Tibial artery (tissue), 1 donor: Measurements from ENCODE around the gene ZNF367.

DNA sequence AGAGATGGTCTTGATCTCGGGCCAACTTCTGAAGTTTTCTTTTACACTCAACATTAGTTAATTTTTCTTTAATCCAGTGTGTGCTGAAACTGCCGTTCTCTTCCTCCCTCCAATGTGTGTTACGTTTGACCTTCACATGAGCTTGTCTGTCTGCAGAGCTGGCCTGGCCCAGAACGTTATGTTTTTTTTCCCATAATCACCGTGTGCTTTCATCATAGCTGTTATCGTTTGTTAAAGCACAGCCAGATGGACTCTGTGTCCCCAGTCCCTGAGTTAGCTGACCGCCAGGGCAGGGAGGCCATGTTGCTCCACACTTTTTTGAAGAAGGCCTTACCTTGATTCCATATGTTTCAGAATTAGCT is 55.8 kb downstream of the HSD17B3 start:
- PRO-cap = no peak

GRCh38 chr9:96418029-96418796 is at the start of gene ZNF367:
TSS of gene ZNF367 (minus strand) at chr9:96418370.
- PRO-cap = bidirectional peak, plus-strand start at chr9:96418316, minus-strand start at chr9:96418153; bidirectional peak, plus-strand start at chr9:96418597, minus-strand start at chr9:96418386; bidirectional peak, plus-strand start at chr9:96418825, minus-strand start at chr9:96418674

DNA sequence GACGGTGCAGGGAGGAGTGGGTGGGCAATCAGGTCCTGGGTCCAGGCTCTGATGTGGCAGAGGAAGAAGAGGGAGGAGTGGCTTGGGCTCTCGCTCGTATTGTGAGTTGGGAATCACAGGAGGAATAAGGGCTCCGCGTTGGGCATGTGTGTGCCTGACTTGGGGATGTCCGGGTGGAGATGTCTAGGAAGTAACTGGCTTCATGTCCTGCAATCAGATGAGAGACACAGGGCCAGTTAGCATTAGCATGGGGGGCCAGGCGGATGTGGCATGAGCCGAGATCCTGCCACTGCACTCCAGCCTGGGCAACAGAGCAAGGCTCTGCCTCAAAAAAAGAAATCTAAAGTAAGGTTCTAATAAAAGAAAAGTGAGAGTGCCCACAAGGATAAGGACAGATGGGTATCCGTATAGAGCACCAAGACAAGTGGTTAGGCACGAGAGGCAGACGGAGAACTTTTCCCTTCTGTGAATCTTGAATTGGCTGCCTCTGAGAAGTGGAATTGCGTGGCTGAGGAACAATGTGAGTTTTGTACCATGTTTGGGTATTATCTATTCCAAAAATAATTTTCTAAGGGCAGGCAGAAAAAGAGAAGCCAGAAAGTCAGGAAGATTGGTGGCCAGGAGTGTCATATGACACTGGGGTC is 14.2 kb downstream of the HABP4 start:
- PRO-cap = no peak

DNA sequence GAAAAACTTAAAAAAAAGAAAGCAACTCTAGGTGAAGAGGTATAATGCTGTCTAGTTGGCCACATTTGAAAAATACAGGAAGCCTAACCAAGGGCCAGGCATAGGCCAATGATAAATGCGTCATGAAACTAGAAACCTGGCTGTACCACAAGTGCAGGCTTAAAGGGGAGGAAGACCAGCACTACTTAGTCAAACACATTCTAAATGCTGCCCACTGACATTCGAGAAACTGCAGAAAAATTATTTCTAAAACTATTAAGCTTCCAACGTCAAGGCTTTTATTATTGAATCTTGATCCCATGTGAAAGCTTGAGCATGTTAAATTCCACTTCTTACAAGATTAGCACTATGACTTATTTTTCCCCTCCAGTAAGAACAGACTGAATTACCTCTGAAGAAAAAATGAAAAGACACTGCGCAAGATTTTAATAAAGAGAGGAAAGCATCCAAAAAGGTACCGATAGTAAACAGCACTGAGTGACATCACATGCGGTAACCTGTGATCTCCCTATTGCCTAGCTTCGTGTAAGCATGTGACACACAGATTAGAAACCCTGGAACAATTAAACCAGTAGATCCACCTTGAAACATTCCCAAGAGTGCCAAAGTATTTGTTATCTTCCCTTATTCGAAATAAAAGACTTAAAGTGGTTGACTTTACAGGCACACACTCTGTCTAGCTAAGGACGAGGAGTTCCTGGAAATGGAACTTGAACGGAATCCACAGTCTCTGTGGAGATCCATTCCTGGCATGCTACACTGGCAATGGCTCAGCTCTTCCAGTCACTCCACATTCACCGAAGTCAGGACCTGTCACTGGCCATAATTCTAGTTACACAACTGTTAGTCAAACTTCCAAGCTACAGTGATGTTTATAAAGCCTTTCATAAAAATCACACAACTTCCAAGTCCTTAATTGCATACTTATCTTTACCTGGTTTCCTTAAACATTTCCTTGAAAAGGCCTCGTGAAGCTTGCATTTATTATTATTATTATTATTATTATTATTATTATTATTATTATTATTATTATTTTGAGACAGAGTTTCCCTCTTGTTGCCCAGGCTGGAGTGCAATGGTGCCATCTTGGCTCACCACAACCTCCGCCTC is 15.9 kb downstream of the CDC14B start:
- PRO-cap = no peak

DNA sequence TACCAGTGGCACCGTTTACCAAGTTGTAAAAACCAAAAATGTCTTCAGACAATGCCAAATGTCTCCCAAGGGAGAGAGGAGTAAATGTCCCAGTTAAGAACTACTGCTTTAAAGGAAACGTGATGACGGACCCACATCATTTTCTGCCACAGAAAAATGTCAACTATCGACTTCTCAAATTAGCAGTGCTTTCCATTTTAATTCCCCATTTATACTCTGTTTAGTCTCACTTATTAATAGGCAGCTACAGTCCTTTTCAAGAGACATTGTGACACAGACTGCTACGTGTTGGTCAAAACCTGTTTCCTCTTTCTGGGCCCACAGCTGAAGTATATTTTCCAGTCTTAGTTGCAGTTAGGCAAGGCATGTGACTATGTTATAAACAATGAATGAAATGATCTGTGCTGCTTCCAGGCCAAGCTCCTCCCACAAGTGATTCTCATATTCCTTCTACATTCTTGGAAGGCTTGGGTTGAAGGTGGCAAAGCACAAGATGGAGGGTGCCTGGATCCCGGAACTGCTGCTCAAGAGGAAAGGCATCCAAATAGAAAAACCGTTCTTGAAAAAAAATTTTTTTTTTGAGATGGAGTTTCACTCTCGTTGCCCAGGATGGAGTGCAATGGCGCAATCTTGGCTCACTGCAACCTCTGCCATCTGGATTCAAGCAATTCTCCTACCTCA is 8.7 kb downstream of the PRXL2C start:
- PRO-cap = no peak

DNA sequence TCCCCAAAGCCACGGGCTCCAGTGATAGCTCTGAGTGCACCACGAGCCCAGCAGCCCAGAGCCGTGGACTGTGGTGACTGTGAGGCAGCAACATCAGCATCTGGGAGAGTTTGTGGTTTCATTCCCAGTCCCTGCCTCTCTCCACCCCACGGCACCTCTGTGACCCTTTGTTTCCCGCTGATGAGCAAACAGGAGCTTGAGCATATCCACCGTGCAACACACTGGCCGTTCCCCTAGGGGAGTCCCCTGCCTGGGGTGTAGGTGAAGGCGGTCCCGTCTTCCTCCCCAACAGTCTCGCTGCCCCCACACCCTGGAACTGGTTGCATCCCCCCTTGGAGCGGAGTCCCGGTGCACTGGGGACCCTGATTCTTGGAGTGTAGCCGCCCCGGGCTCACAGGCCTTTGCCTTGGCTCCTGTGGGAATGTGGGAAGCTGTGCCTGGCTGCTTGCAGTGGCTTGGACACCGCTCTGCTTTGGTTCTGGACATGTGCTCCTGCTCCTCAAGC is 5.5 kb downstream of the NUTM2G start:
- PRO-cap = no peak

DNA sequence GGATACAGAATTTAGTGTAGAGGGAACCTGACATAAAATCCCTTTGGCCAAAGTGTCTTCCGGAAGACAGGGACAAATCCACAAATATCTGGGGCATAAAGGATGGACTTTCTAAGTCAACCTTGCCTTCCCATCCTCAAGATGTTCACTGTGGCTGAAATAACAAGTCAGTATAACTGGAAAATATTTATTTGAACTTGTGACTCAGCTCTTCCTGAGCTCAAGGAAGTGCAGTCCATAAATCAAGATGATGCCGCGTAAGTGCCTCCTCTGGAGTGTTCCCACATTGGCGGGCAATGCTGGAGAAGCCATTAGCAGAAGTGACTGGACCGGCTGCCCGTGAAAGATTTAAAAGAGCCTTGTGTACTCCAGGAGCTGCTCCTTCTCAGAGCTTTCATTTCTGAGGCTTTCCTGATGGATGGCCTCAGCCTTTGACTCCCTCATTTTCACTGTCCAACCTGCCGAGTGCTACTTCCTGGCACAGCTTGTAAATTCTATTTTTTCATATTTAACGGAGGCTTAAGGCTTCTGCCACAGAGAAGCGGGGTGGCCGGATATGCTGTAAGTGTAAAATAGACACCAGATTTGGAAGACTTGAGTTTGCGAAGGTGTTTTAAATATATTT is 17.5 kb downstream of the TMOD1 start:
- PRO-cap = bidirectional peak, plus-strand start at position 314 of the sequence, minus-strand start at position 150 of the sequence

- PRO-cap = no peak
These were observed 49.5 kb upstream of the FOXE1 start for GRCh38 chr9:97803331-97804123.

DNA sequence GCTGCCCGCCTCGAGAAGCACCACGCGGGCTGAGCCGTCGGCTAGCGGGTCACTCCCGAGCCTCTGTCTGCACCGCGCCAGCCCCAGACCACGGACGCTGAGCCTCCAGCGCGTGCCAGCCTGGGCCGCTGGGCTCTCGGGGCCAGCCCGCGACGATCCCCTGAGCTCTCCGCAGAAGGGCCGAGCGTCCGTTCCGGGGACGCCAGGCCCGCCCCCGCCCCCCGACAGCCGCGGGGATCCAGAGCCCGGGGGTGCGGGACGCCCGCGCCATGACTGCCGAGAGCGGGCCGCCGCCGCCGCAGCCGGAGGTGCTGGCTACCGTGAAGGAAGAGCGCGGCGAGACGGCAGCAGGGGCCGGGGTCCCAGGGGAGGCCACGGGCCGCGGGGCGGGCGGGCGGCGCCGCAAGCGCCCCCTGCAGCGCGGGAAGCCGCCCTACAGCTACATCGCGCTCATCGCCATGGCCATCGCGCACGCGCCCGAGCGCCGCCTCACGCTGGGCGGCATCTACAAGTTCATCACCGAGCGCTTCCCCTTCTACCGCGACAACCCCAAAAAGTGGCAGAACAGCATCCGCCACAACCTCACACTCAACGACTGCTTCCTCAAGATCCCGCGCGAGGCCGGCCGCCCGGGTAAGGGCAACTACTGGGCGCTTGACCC is 750 bp downstream of the FOXE1 start:
- PRO-cap = no peak

GRCh38 chr9:97876720-97877339 is 23.8 kb downstream of the FOXE1 start:
- PRO-cap = no peak

- PRO-cap = no peak
These were observed 12.1 kb downstream of the TRMO start for GRCh38 chr9:97910133-97910718.

DNA sequence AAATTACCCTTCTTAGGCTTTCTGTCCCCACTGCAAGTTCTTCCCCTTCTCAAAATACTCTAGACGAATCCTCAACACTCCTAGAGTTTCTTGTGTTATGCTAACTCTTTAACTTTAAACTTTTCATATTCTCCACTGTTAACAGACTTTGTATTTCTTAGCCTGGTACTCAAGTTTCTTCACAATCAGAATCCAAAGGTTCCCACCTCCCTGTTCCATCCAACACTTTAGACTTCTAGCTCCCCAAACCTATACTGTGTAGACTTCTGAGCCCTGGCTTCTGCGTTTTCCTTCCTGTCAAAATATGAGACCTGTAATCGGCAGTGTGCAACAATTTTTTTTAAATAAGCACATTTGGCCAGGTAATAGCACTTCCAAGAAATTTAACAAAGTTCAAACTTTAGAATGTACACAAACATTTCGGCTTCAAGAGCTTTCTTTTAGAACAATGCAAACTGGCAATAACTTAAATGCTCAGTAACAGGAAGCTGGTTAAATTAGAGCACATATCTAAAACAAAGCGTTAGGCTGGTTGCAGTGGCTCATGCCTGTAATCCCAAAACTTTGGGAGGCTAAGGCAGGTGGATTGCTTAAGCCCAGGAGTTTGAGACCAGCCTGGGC is 1.4 kb downstream of the TRMO start:
- PRO-cap = no peak

- PRO-cap = bidirectional peak, plus-strand start at chr9:97984834, minus-strand start at chr9:97984721; bidirectional peak, plus-strand start at chr9:97985097, minus-strand start at chr9:97985076
These were observed 1.3 kb downstream of the ANP32B start for GRCh38 chr9:97984090-97985170.

- PRO-cap = no peak
These were observed 34.2 kb downstream of the ANP32B start for GRCh38 chr9:98017169-98017897.

GRCh38 chr9:98066126-98066684 is 9.7 kb downstream of the NANS start:
- PRO-cap = no peak

- PRO-cap = no peak
These were observed 15.2 kb downstream of the NANS start for GRCh38 chr9:98071601-98072172.

DNA sequence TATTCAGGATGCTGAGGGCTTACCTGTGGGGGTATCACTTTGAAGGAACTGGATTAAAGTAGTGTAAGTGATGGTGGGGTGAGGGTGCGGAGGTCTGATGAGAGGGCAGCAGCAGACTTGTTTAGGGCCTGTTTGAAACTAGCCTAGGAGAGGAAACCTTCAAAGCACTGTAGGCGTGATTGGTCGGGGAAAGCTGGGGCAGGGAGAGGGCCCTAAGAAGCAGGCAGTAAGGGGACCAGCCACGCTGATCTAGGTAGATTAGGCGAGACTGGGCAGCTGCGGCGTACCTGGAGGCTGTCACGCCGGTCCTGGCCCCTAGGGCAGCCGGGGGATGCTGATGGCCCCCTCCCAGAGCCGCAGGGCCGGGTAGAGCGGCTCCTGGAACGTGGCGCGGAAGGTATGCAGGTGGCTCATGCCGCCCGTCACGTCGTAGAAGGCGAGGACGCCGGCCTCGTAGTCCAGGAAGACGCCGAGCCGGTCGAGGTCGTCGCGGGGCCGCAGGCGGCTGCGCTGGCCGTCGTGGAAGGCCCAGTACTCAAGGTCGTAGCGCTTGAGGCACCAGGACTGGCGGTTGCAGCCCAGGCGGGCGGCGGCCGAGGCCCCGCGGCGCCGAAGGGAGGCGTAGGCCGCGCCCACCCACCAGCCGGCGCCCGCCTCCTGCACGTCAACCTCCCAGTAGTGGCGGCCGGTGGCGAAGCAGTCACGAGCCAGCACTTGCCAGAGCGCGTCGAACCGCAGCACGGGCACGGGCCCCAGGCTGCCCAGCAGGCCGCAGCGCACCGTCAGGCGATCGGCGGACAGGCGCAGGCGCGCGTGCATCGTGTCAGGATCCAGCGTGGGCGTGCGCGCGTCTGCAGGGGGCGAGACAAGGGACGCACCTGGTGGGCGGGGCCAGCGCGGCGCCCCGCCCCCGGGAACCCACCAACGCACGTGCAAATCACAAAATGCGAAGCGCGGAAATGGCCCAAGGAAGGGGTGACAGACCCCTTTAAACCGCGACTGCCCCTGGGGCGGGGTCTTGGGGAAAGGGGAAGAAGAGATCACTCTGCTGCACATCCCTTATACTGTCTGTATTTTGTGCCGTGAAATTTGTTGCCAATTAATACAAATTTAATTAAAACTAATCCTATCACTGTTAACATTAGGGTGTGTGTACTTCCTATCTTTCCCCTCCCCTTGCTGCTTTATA is 31.0 kb downstream of the NANS start:
- PRO-cap = no peak

DNA sequence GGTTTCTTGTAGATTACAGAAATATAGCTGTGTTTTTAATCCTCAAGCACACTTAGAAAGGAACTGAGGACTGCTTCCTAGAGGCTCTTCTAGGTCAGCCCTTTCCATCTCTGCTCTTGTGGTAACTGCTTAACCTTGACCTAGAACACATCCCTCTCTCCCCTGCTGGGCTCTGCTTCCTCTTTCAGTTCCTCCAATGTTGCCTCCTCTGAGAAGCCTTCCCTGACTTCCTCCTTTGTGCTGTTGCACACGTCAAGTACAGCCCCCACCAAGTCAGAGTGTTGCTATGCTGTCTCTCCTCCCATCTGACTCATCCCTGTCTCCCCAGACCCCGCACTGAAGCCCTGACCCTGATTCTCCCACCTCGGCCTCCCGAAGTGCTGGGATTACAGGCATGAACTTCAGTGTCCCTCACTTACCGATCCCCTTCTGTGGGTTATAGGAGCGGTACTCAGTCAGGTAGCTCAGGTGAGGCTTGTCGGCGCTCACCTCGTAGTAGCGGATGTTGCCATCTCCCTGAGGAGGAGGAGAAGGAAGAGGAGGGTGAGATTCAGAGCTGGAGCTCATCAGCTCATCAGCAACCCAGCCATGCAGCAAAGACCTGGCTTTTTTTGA is 10.5 kb upstream of the TRIM14 start:
- PRO-cap = no peak

- PRO-cap = no peak
These were observed 15.4 kb downstream of the CORO2A start for GRCh38 chr9:98177003-98177422.

DNA sequence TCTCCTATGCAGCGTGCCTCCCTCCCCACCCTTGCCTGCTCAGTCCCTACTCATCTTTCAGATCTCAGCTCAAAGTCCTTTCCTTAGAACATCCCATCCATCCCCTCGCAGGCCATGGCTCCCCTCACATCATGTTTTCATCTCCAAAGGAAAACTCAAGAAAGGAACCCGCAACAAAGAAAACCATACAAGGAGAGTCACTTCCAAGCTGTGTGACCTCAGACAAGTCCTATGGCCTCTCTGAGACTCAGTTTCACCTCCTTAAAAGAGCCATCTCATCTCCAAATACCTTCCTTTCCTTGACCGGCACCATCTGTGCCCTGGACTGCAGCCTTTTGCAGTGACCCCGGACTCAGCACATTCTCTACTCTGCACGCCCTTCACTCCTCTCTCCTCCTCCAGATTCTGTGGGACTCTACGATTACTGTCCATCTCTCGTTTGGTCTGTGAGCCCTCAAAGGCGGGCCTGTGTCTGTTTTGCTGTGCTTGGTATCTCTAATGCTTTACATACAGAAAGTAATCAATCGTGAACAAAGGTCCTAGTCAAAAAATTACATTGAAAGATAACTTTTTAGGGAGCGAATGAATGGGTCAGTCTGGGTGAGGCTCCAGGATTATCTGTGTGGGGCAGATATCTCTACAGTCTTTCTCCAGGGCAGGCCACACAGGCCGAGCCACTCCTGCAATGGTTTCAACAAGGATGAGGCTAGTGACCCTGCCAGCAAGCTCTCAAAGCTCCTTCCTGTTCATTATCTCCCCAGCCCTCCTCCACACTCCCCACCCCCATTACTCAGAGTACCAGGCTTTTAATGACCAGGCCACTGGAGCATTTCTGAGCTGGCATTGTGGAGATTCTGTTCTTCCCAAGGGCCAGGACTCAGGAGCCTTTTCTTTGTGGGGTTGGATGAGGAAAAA is 10.5 kb downstream of the CORO2A start:
- PRO-cap = no peak